Foreskin fibroblast (primary cell): ENCODE data around the genes LMNA, SEMA4A and PAQR6.

DNA sequence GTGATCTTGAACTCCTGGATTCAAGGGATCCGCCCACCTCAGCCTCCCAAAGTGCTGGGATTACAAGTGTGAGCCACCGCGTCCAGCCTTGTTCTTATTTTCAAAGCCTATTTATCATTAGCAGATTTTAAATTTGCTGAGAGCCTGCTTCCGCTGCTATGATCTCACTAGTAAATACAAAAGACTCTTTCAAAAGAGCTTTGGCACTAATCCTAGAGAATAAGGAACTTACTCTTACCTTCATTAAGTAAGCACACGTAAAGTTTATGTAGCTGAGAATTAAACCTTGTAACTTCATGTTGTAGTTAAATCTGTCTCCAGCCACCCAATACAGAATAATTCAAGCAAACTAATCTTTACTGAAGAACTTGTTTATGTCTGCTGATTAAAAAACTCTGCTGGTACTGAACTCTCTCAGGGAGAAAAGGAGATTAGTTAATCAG, 72.2 kb downstream of the RUSC1 start:
- RRBS = no CpG with 5 or more reads among the region's 5 CpGs

DNA sequence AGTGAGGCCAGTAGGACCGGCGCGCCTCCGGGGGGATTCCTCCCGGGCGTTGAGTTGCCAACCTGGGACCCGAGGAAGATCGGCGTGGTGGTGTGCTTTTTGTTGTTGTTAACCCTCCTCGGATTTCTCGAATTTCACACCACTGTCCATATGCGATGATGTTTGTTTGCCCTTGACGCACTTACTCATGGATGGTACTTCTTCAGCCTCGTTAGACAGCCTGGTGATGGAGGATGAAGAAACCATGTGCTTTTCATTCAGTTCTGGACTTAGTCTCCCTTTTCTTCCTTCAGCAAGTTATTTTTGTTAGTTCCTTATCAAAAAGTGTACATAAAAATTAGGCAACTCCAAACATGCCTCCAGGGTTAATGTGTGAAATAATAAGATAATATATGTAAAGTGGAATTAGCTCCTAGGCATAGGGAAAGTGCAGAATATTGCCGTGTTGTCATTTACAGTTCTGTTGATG, 836 bp upstream of the ASH1L start:
- RRBS = no CpG with 5 or more reads among the region's 15 CpGs

GRCh38 chr1:155598624-155599352, 11.2 kb upstream of the MSTO1 start:
- RRBS = no CpG with 5 or more reads among the region's 16 CpGs

- RRBS = 2% methylated on average over 7 of the region's 34 CpGs
These were observed 797 bp downstream of the SYT11 start for GRCh38 chr1:155859931-155860797.

- RRBS = no CpG with 5 or more reads among the region's 11 CpGs
These were observed 5.8 kb downstream of the RXFP4 start for GRCh38 chr1:155946960-155947842.

GRCh38 chr1:155973767-155974356, 4.5 kb downstream of the ARHGEF2 start:
- RRBS = no CpG with 5 or more reads among the region's 5 CpGs

- RRBS = 6% methylated on average over 2 of the region's 13 CpGs
These were observed 3.6 kb downstream of the ARHGEF2 start for GRCh38 chr1:155974412-155975505.

GRCh38 chr1:155990981-155991425, 12.7 kb upstream of the ARHGEF2 start:
- RRBS = no CpG with 5 or more reads among the region's 5 CpGs

GRCh38 chr1:156036350-156036761, 15.6 kb upstream of the SSR2 start:
- RRBS = no CpG with 5 or more reads among the region's 2 CpGs

- RRBS = no CpG with 5 or more reads among the region's 13 CpGs
These were observed 7.8 kb downstream of the MEX3A start for GRCh38 chr1:156074288-156075037.

DNA sequence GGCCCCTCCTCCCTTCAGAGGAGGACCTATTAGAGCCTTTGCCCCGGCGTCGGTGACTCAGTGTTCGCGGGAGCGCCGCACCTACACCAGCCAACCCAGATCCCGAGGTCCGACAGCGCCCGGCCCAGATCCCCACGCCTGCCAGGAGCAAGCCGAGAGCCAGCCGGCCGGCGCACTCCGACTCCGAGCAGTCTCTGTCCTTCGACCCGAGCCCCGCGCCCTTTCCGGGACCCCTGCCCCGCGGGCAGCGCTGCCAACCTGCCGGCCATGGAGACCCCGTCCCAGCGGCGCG, at the start of gene LMNA:
Gene LMNA (plus strand): TSS at position 60 of the 292 bp plus-strand sequence.
- RRBS = 1% methylated on average over 30 of the region's 31 CpGs

DNA sequence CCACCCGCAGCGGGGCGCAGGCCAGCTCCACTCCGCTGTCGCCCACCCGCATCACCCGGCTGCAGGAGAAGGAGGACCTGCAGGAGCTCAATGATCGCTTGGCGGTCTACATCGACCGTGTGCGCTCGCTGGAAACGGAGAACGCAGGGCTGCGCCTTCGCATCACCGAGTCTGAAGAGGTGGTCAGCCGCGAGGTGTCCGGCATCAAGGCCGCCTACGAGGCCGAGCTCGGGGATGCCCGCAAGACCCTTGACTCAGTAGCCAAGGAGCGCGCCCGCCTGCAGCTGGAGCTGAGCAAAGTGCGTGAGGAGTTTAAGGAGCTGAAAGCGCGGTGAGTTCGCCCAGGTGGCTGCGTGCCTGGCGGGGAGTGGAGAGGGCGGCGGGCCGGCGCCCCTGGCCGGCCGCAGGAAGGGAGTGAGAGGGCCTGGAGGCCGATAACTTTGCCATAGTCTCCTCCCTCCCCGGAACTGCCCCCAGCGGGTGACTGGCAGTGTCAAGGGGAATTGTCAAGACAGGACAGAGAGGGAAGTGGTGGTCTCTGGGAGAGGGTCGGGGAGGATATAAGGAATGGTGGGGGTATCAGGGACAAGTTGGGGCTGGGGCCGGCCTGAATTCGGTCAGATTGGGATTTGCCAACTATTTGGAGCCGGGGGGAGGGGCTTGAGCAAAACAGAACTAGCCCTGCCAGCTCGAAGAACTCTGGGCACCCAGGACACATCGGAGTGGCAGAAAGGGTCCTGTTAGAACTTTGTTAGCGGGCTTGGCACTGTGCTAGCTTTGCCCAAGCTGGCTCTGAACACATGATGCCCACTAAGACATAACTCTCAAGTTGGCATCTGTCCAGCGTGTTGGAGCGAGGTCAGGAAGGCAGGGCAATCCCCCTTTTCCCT, 678 bp downstream of the LMNA start:
- RRBS = under 1% methylated on average over 8 of the region's 53 CpGs

- RRBS = no CpG with 5 or more reads among the region's 1 CpG
These were observed 1.9 kb downstream of the LMNA start for GRCh38 chr1:156116527-156116635.

- RRBS = no CpG with 5 or more reads among the region's 13 CpGs
These were observed at the start of gene SEMA4A for GRCh38 chr1:156153206-156153997. Gene SEMA4A, plus strand, starts transcription at chr1:156153585.

- RRBS = no CpG with 5 or more reads among the region's 3 CpGs
These were observed 2.5 kb downstream of the SLC25A44 start for GRCh38 chr1:156196347-156196886.

DNA sequence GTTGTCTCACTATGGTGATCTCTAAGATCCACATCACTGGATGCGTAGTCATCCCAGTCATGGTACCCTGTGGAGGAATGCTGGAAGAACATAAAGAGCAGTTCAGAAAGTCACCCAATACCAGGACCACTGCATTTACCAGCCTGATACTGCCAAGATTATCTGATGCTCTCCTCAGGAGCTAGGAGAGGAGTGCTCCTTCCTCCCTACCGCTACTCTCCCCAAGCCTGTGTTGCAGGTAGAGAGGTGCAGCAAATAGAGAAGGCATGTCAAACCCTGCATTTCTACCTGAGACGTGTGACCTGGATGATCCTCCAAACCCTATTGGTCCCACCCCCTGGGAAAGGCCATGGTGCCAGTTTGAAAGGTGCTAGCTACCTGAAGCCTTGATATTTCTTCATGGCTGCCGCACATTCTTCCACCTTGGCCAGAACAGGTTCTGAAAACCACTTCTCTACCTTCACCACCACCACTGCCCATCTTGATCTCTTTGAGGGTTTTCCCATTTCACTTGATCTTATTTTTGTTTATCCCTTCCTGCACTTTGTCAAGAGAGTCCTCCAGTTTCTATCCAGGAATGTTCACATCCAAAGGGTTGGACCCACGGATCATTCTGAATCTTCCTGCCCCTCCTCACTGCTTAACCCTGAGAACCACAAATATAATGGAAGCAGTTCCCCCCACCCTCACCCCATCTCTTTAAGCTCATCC, 1.1 kb upstream of the PMF1 start:
- RRBS = no CpG with 5 or more reads among the region's 5 CpGs

GRCh38 chr1:156247298-156247598, 608 bp downstream of the PAQR6 start:
- RRBS = 31% methylated on average over 5 of the region's 8 CpGs

GRCh38 chr1:156247599-156248487, at the start of gene PAQR6:
Gene PAQR6, minus strand, starts transcription at chr1:156248056.
- RRBS = no CpG with 5 or more reads among the region's 16 CpGs

DNA sequence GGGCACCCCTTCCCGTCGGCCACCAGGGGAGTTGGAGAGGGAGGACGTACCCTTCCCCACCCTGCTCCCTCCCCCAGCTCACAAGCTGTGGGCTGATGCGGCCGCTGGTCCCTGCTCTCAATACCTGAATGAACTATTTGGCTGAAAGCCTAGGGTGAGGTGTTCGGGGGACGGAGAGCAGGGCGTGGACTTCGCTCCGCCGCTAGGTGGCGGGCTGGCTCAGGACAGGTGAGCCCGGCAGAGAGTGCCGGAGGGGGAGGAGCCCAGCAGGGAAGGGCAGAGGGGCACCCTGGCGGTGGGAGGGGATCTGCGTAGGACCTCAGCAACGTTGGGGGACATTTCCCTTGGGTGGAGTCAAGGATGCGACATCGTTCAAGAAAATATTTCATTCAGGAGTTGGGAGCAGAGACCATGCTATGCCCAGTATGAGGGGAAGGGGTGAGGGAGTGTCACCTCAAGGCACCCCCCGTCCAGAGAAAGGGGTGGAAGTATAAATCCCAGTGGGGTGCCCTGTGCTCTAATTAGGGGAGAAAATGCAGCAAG, 12.0 kb upstream of the RHBG start:
- RRBS = no CpG with 5 or more reads among the region's 20 CpGs

DNA sequence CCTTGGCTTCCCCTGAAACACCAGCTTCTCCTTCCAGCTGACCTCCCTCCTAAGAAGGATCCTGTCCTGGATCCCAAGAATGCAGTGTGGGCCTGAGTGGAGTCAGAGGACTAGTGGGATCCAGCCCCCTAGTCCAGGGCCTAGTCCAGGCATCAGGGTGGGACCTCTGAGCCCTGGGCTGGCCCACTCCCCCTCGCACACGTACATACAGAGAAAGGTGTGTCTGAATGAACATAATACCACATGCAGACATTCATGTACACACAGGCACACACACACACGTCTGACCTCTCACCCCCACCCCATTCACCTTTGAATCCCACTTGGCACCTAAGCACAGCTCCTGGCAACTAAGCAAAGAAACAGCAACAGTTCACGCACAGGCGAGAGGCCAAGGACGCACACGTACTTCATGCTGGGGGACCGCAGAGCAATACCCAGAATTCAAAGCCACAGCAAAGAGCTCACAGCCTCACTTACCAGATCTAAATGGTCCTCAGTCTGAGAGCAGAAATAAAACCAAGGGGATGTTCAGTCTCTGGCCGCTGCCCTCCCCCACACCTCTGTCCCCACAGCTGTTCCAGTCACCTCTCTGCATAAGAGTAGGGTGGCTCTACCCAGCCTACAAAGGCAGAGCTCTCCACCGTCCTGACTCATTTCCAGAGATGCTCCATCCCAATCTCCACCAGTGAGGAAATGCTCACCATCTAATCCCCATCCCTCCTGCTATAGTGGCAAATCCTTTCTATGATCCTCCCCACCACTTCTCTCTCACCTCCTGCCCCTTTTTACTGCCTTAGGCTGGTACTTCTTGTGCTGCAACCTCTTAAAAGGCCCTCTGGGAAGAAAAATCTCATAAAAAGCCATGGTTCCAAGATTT, 24.3 kb downstream of the MEF2D start:
- RRBS = no CpG with 5 or more reads among the region's 10 CpGs